ENCODE measurements around the gene VTI1A.

GRCh38 chr10:110680865-110681477 is 36.8 kb downstream of the RBM20 start:
- RRBS = no CpG with 5 or more reads among the region's 8 CpGs

DNA sequence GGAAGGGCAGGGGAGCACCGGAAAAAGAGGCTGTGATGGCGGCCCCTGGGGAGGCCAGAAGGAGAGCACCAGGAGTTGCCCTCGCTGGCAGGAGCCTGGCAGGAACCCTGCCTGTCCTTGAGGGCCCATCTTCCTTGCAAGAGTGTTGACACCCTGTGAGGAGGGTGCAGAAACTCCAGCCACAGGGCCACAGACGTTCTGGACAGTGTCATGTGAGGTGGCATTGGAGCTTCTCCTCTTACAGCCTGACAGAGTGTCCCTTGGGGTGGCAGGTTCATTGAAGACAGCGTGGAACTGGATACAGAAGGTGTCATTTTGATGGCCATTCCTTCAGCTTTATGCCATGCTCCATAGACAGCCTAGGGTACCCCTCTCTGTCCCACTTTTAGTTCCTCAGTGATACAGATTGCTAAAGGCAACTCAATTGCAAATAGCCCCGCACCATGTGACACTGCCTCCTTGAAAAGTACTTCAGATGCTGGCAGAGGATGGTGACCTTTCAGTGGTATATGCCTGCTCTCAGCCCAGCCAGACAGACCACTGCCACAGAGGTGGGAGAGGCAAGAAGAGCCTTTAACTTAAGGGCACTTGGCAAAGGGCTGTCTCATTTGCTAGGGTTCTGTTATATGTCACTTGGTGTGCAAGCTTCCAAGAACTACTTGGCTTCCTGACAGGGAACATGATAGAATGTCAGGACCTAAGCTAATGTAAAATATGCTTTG is 54.4 kb downstream of the RBM20 start:
- RRBS = no CpG with 5 or more reads among the region's 6 CpGs

DNA sequence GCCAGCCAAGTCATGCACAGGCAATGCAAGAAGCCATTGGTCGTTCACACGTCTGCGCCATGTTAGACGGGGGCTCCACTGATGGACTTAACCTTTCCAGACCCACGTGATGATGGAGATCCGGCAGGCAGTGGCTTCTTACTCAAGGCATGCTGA is 54.8 kb downstream of the RBM20 start:
- RRBS = no CpG with 5 or more reads among the region's 6 CpGs

DNA sequence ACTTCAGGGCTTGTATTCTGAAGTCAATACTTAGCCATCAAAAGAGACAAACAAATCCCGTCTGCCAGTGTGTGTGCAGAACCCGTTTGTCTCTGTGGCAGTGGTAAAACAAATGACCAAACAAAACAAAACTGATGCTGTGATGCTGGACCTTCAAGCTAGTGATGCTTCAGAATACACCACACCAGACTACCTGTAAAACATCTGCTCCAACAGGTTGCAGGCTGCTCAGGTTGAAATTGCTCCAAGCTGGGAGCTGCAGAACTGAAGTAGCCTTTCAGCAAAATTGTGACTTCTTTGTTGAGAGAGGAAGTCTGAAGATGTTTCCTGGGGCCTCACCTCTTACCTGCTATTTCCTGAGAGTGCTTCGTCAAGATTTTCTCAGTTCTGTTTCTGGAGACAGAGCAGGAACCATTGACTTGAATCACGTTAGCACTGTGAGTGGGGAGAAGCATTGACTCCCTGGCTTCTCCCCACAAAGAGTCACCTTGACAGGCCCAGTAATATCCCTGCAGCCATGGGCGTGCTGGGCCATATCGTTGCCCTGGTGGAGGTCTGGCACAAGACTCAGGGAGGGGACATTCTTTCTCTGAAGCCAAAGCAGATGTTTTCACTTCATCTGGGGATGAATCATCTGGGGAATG is 80.1 kb downstream of the RBM20 start:
- RRBS = no CpG with 5 or more reads among the region's 6 CpGs

GRCh38 chr10:110733484-110734002 is 89.4 kb downstream of the RBM20 start:
- RRBS = no CpG with 5 or more reads among the region's 10 CpGs

DNA sequence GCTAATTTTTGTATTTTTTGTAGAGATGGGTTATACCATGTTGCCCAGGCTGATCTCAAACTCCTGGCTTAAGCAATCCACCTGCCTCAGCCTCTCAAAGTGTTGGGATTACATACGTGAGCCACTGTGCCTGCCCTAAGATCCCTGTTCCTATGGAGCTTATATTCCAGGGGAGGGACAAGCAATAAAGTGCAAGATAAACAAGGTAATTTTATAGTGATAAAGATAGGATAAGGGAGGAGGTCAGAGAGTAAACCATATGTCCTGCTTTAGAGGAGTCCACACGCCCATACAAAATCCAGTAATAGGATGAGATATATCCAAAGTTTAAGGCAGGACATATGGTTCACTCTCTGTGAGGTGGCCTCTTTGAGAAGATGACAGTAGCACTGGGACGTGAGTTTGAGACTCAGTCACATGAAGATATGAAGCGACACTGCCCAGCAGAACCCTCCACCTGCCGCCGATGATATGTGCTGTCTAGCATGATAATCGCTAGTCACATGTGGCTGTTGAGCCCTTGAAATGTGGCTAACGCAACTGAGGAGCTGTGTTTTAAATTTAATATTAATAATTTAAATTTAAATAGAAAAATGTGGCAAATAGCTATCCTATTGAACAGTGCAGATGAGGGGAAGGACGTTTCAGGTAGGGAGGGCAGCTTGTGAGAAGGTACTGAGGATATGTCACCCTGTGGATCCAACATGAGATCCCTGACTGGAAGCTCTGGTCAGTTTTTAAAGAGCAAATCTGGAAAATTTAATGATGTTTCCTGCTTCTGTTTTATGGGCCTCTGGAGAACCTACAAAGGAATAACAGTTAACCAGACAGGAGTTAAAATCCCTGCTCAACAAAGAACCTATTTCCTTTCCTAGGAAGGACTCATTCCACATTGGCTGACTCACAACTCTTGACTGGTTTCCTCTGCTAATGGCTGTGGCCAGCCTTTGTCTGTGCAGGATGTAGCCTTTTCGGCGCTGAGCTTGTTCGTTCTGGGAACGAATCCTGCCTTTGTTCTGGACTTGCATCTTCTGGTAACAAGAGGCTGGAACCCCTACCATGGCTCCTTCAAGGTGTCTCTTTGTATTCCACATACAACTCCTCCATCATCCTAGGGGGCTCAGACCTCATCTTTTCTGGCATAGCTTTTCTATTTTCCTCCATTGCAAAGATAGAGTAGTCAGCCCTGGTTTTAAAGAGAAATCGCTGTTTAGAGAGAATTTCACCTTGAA is 113.1 kb upstream of the PDCD4 start:
- RRBS = no CpG with 5 or more reads among the region's 14 CpGs

DNA sequence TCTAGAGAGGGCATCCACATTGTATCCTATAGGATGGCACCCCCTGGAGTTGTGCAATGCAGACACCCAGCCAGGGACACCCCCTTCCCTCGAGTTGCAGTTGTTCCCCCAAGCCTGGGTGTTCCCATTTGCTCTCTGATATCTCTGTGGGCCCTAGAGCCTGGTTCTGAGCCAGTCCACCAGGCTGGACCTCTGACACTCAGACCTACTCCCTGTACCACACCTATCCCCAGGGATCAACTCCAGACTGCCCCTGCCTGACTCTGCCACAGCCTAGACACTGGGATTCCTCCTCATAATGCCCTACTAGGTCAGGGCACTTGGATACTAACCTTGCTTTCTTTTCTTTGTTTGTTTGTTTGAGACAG is 30.9 kb upstream of the PDCD4 start:
- RRBS = no CpG with 5 or more reads among the region's 1 CpG

DNA sequence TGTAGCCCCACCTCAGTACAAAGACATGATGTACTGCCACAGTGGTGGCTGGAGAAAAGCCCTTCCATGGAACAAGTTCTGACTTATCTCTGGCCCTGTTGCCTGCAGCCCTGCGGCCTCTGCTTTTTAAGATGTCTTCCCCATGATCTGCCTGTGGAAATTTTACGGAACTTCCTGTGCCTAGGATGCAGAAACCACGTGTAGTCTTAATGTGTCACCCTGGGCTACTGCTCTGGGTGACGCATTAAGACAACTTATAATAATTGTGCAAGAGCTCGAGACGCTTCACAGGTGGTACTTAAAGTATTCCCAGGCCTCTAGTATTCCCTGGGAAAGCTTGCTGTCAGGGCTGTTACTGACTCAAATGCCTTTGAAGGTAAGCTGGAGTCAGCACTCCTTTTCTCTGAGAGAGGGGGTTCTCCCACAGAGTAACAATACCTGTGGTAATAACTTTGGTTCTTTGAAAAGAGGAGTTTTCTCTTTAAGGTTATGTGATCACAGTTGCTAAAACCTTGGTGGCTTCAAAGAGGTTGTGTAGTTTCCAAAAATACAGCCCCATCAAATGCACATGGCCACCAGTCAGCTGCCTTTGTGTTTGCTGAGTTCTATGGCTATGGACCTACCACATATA is 9.3 kb upstream of the PDCD4 start:
- RRBS = no CpG with 5 or more reads among the region's 6 CpGs

GRCh38 chr10:110873633-110873870 is 1.8 kb downstream of the PDCD4 start:
- RRBS = no CpG with 5 or more reads among the region's 5 CpGs

- RRBS = no CpG with 5 or more reads among the region's 6 CpGs
Observed at GRCh38 chr10:110897727-110898694, 21.0 kb downstream of the BBIP1 start.

DNA sequence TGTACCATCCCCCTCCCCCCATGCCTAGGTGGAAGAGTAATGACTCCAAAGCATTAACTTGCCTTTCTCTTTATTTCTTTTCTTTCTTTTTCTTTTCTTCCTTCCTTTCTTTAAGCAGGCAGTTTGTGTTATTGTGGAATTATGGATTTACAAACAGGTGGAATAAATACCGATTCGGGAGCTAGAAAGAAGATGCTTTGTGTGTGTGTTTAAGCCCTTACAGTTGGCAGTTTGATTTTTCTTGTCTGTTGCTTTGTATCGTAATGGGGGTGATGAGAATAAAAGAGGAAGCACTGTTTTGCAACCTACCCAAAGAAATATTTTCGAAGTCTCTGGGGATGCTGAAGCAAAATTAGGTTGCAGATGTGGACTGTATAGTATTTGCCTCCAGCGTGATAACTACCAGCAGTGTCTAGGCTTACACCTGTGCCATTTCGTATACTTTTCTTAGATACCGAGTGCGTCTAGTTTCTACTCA is 1.1 kb downstream of the SHOC2 start:
- RRBS = no CpG with 5 or more reads among the region's 8 CpGs

DNA sequence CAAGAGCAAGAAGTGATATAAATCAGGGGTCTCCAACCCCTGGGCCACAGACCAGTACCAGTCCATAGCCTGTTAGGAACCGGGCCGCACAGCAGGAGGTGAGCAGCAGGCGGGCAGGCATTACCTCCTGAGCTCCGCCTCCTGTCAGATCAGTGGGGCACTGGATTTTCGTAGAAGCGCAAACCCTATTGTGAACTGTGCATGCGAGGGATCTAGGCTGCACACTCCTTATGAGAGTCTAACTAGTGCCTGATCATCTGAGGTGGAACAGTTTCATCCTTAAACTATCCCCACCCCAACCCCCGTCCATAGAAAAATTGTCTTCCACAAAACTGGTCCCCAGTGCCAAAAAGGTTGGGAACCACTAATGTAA is 54.3 kb downstream of the GPAM start:
- RRBS = no CpG with 5 or more reads among the region's 8 CpGs

DNA sequence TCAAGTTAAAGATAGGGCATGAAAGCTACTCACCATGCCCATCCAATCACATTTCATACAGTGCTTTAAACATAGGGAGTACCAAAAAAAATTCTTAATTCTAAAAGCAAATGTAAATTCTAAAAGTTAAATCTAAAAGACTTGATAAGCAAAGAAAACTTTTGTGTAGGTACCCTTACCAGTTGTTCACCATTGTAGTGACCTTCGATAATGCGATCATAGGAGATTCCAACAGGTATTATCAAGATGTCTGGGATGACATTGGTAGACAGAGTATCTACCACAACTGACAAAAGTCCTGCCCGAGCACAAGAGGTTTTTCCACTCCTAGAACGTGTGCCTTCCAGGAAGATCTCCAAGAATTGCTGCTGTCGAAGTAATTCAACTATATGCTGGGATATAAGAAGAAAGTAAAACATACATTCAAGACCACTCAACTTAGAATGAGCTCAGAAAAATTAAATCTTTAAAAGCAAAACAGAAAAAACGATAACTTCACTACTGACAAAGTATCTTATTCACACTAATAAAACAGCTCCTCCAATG is 15.4 kb downstream of the GPAM start:
- RRBS = no CpG with 5 or more reads among the region's 6 CpGs

- RRBS = no CpG with 5 or more reads among the region's 3 CpGs
Observed at GRCh38 chr10:112224744-112224943, 41.1 kb upstream of the GPAM start.

GRCh38 chr10:112241988-112242317 is 41.2 kb upstream of the TECTB start:
- RRBS = no CpG with 5 or more reads among the region's 1 CpG

DNA sequence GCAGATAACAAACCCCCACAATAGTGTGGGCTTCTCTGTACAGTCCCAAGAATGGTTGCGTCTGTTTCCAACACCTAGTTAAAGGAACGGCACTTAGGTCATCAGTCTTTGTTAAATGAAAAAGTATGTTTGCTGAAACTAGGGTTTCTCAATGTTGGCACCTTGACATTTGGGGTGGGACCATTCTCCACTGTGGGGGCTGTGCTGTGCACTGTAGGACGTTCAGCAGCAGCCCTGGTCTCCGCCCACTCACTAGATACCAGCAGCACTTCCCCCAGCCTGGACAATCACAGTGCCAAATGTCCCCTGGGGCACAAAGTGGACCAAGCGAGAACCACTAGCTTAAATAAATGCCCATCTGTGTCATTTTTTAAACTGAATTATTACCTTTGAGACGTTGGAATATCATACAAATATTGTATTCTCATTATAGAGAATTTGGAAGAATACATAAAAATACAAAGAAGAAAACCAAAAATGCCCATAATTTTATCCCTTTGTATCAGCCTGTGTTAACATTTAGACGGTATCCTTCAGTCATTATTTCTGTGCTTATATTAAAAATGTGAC is 13.9 kb downstream of the TECTB start:
- RRBS = no CpG with 5 or more reads among the region's 7 CpGs

DNA sequence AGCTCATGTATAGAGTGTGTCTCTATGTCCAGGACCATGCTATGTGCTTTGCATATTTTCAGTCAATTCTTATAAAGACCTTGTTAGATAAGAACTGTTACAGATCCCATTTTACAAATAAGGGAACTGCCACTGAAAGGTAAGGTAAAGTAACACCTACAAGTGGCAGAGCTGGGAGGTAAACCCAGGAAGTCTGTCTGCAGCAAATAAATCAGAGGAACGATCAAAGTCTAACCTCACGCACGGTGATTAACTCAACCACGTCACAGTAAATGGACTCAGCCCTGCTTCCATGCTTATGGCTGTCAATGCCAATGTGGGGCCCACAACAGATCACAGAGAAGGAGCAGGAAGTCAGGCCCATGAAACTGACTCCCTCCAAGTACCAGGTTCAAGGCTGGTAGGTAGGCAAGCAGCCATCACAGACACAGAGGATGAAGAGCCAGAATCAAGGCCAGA is 38.1 kb upstream of the ACSL5 start:
- RRBS = no CpG with 5 or more reads among the region's 4 CpGs

GRCh38 chr10:112446646-112447920 is at the start of gene VTI1A:
Gene VTI1A (plus strand): TSS chr10:112447215.
- RRBS = 3% methylated on average over 25 of the region's 76 CpGs

- RRBS = no CpG with 5 or more reads among the region's 4 CpGs
Observed at GRCh38 chr10:112759714-112760116, 190.3 kb upstream of the TCF7L2 start.